ENCODE measurements around a stretch of chr7.

DNA sequence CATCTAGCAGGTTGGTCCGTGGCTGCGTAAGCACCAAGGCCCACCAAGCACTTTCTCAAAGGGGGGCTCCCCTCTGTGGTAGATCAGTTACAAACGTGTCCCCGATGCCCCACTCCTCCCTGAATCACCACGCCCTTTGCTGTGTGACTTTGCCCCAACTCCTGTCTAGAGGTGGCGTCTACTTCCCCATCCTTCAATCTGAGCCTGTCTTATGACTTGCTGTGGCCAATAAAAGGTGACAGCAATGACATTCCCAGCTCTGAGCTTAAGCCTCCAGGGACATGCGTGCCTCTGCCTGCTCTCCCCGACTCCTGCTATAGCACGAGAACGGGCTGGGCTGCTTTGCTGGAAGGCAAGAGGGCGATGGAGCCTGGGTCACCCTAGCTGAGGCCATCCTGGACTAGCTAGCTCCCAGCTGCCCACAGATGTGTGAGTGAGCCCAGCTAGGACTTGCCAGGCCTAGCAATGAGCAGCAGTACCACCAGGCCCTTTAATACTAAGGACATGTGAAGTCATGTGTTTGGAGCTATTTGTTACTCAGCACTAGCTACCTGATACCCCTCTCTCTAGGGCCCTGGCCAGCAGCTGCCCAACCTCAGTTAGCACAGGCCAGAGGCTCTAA is 12.8 kb downstream of the LFNG start:
- PRO-cap: no peak

DNA sequence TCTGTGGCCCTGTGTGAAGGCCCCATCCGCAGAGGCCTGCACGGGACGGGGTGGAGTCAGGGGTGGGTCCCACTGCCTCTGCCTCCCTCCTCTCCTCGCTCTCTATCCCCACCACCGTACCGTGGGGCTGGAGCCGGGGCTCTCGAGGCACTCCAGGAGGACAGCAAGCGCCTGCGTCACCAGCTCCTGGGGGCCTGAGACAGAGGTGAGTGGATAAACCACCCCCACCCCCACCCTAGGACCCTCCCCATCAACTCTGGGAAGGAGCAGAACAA is 14.5 kb downstream of the BRAT1 start:
- PRO-cap: no peak

GRCh38 chr7:2641344-2642165 is 9.8 kb downstream of the TTYH3 start:
- PRO-cap: bidirectional peak, plus-strand start at chr7:2641826, minus-strand start at chr7:2641569

- PRO-cap: no peak
Measured at GRCh38 chr7:2644454-2644956, 12.7 kb downstream of the TTYH3 start.

DNA sequence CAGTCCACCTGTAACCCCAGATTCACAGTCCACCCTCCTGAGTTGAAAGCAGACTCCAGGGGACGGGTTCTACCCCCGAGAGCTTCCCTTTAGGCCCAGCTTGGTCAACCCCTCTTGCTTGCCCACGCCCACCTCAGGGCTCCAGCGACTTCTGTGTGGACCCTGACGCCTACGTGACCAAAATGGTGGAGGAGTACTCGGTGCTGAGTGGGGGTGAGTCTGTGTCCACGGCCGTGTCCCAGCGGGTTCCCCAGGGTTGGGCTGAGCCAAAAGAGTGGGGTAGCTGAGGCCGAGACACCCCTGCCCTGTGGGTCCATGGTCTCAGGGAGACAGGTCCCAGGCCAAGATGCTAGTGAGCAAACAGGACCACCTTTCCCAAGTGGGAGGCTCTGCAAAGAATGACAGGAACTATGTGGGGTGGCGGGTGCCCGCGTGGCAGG is 18.0 kb downstream of the TTYH3 start:
- PRO-cap: no peak

GRCh38 chr7:2661951-2662429 is 26.0 kb upstream of the AMZ1 start:
- PRO-cap: no peak

GRCh38 chr7:2715236-2715589 is 27.2 kb downstream of the AMZ1 start:
- PRO-cap: no peak

- PRO-cap: unidirectional peak, plus-strand start at chr7:2715741
Measured at GRCh38 chr7:2715590-2715988, 27.6 kb downstream of the AMZ1 start.

GRCh38 chr7:2734541-2734661 is 46.4 kb downstream of the AMZ1 start:
- PRO-cap: no peak

DNA sequence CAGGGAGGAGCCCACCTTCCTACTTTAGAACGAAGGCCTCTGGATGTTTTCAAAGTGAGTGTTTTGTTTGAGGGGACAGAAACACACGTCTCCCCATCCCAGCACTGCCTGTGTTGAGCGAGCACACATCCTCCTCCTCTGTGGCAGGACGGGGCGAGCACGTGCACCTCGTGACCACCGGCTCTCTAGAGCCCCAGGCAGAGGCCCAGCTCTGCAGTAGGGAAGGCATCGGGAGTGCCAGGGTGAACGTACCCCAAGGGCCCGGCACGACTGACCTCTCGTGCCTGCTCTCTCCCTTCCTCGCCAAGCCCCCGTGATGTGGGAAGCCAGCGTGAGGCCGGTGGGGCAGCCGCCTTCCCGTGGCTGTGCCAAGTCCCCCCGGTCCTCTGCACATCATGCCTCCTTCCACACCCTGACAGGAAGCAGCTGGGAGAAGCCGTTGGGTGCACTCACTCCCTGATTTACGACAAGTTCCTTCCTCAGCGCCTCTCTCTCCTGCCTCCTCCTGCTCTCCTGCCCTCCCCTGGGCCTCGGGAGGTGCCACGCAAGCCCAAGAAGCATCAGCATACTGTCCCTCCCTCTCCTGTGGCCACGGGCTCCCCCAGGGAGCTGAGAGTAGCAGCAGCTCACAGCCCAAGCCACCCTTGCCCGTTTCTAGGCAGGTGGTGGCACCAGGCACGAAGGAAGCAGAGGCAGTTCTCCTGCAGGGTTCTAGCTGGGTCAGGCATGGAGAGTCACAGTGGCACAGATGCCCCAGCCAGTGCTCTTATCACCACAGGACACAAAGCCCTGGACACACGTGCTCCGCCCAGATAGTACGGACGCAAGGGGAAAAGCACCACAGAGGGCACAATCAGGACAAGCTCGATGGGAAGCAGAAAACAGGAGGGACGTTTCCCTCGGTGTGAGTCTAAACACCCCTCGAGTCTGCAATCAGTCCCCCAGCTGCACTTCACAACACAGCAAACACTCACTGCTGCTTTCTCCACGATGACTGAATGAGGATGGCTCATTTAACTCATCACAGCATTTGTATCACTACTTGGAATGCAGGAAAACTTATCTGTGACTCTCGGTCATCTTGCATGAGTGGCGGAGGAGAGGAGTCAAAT is 47.0 kb downstream of the AMZ1 start:
- PRO-cap: bidirectional peak, plus-strand start at position 536 of the sequence, minus-strand start at position 367 of the sequence

DNA sequence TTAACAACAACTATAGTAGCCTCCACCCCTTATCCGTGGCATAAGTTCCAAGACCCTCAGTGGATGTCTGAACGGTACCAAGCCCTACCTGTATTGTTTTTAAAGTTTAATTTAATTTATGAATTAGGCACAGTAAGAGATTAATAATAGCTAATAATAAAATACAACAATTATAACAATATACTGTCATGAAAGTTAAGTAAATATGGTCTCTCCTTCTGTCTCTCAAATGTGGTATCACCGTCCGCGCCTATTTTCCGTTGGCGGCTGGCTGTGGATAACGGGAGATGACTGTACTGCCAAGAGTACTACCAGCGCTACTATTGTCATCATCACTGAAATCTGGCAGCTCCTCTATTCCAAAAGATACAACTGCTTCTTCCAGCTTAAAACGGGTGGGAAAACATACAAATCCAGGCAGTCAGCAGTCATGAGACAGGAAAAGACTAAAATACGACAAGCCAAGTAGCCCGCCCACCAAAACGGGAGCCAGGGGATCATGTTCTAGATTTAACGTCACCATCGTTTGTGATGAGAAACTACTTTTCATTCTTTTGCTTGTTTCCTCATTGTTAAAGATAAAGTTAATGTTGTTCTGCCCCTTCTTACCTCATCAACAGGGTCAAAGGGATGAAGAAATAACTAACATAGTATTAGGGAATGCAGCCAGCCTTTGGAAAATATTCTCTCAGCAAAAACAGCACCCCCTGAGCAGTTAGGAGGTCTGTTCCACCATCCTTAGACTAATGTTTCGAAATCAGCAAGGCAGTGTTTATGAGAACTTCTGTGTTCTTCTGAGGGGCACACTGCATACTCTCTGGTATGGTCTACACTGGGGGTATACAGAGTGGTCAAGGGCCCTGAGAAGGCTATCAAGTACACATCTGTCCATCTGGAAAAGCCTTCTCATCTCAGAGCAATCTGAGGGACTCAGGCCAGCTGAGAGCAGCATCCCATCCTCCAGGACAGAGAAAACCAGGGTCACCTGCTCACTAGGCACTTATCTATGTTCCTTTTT is 47.7 kb downstream of the GNA12 start:
- PRO-cap: no peak

GRCh38 chr7:2824284-2825524 is 19.4 kb downstream of the GNA12 start:
- PRO-cap: no peak

DNA sequence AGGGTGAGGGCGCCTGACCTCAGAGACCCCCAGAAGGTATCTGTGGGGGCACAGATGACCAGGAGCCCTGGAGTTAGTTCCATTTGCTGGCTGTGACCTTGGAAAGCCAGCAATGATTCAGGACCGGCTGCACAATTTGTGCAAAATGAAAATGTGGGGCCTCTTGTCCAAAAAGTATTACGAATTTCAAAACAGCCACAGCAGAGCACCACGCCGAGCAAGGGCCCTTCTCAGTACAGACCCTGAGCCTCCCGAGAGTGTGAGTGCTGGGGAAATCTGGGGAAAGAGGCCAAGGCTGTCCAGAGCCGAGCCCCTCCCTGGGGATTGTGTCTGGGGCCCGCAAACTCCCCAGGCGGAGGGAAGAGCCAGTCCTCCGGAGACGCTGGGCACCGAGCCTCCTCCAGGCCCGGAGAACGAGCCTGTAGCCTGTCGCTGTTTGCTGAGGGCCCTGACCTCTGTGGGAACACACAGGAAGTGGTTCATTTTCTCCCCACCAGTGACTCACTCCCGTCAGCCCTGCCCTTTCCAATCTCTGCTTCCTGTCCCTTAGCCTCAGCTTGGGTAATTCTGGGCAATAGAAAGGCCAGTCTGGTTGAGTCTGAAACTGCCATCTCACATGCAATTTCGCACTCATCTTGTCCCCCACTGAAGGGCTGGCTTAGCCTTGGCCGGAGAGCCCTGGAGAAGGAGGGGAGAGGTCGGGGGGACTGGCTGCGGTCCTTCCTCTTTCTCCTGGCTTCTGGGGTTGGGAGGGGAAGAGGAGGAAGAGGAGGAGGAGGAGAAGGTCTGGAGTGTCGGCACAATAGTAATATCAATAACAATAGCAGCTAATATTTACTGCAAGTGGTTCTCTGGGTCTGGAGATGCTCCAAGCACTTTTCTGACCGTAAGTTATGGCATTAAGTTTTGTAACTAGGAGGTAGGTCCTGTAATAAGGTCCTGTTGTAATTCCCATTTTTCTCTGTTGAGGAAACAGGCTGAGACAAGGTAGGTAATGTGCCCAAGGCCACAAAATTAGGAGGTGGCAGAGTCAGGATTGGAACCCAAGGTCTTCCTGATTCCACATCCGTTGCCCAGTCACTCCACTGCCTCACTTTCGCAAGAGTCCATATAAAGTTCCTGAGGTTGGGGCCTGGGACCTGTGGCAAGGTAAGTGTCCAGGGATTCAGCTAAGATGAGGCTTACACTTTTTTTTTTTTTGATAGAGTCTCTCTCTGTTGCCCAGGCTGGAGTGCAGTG is 19.6 kb upstream of the GNA12 start:
- PRO-cap: bidirectional peak, plus-strand start at position 586 of the sequence, minus-strand start at position 423 of the sequence

GRCh38 chr7:3106391-3106966 is 62.8 kb upstream of the CARD11 start:
- PRO-cap: no peak

GRCh38 chr7:3481942-3482910 is 181.2 kb downstream of the SDK1 start:
- PRO-cap: no peak

- PRO-cap: no peak
Measured at GRCh38 chr7:3529028-3529917, 228.2 kb downstream of the SDK1 start.

DNA sequence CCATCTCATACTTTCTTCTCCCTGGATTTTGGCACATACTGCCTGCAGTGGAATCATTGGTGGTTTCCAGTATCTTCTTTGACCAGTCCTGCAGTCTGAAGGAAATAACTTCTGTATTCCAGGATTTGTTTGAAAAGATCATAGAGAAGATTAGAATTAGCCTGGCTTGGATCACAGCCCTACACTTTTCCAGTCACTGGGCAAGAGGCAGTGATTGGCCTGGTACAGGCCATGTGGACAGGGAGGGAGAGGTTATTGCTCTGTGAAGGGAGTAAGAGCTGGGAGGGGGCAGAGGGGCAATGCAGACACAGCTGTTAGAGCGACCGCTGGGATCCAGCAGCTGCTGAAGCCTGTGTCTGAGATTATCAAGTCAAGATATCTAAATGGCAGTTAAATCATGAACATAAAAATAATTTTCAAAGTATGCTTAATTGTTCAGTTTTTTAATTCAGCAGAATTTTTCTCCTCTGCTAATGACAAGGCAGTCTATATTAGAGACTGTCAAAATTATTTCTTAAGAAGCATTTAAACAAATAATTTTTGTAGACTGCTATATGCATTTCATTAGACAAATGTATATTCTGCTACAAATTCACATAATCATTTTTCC is 257.4 kb downstream of the SDK1 start:
- PRO-cap: no peak

DNA sequence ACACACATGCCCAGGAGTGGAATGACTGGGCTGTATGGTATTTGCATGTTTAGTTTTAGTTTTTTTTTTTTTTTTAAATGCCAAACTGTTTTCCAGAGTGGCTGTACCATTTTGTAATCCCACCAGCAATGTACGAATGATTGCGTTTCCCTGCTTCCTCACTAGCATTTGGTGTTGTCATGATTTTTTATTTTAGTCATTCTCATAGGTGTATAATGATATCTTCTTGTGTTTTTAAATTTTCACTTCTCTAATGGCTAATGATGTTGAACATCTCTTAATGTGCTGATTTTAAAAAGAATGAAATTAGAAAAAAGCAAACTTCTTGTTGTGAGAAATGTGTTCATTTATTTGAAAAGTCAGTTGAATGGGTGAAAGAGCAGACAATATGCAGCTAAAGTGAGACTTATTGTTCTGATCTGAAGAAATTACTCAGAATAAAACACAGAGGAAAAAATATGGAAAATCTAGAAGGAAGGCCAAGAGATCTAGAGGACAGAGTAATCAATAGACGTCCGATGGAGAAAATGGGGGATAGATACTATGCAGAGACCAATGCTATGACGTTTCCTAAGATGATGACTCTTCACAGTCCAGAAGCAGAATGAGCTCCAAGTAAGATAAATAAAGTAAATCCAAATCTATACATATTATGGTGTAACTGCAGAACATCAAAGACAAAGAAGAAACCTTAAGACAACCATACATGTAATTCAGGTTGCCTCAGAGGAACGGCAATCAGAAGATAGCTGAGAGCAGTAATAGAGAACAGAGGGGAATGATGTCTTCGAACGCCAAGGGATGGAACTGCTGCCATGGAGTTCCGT is 350.2 kb downstream of the SDK1 start:
- PRO-cap: no peak

GRCh38 chr7:3754464-3755409 is 453.7 kb downstream of the SDK1 start:
- PRO-cap: no peak

GRCh38 chr7:3862161-3862459 is 561.1 kb downstream of the SDK1 start:
- PRO-cap: no peak

All from sternocleidomastoid (tissue), 1 donor.